Ascending aorta (tissue), 1 donor: ENCODE measurements around a stretch of chr1.

DNA sequence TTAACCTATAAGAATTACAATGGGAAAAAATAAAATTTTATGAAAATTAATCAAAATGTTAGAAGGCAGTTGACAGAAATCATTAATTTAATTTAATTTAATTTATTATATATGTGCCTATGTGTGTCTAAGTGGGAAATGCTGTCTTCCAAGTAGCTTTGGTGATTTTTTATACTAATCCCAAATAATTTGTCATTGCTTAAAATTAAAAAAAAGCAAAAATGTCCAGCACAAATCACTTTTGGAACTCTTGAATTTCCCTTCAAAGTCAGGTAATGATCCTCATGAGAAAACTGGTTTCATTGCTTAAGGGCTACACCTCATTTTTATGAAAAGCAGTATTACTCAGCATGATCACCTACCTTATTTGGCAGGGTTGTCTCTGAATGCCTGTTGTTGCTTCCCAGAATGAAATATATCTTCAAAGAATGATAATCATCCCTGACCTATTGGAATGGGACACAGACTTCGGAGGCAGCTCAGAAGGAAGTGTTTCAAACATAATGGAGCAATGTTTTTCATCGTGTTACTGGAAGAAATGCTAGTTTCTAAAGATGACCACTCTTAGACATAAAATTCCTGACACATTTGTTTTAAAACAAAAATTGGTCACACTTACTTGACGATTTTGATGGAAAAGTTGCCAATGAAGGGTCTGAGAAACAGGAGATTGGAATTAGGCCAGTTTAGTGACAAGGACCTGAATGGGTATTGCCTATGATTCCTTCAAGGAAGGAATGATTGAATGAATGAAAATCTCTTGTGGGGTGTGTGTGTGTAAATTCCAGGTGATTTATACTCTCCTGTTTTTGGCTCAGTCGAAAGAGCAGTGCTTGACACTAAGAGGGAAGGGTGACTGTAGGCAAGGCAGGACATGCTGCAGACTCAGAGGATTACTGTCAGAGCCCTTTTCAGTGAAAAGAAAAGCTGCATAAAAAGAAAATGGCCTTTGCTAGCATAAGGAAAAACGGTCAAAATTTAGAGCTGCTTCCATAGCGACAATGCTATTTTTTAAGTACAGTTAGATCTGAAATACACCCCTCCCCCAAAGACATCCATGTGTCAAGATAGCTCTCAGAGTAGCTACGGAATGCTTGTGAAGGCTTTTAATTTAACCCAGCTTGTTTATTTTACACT is 29.9 kb downstream of the C1orf21 start:
- PRO-cap, result no peak

DNA sequence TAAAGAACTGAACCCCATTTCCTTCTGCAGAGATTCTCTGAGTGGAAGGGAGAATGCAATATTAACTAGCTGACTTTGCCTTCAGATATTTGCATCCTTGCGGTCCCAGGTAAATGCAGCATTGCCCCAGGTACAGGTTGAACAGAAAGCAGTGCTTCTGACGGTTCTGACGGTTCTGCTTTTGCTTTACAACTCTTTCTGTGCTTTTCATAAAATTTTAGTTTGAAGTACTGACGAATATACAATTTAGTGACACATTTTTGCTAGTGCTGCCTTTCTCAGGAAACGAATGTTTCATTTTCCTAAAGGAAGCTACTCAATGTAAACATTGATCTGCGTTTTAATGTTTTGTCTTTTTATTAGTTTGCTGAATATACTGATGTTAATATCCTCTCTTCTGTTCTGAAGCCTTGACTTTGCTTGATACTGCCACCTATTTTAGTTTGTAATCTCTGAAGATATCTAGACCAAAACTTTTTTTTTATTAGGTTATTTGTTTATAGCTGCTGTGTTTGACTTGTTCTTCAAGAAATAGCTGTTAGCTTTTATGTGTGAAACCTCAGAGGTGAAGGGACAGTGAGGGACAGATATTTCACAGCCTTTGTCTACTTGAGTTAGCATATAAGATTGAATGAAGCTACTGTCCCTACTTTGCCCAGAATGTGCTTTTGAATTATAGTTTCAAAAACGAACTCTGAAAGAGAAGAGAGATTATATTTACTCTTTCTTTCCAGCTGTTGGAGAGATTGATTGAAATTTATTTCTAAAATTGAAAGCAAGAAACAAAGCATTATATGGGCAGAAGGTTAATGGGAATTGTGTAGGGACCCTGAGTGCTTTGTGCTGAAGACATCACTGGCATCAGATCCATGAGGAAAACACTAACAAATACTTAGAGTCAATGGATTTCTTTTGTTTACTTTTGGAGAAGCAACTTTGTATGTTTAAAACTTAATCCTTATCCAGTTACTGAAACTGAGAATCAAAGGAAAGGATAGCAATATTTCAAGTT is 66.7 kb downstream of the C1orf21 start:
- PRO-cap, result no peak

GRCh38 chr1:184529318-184529767 is 142.5 kb downstream of the C1orf21 start:
- PRO-cap, result no peak

DNA sequence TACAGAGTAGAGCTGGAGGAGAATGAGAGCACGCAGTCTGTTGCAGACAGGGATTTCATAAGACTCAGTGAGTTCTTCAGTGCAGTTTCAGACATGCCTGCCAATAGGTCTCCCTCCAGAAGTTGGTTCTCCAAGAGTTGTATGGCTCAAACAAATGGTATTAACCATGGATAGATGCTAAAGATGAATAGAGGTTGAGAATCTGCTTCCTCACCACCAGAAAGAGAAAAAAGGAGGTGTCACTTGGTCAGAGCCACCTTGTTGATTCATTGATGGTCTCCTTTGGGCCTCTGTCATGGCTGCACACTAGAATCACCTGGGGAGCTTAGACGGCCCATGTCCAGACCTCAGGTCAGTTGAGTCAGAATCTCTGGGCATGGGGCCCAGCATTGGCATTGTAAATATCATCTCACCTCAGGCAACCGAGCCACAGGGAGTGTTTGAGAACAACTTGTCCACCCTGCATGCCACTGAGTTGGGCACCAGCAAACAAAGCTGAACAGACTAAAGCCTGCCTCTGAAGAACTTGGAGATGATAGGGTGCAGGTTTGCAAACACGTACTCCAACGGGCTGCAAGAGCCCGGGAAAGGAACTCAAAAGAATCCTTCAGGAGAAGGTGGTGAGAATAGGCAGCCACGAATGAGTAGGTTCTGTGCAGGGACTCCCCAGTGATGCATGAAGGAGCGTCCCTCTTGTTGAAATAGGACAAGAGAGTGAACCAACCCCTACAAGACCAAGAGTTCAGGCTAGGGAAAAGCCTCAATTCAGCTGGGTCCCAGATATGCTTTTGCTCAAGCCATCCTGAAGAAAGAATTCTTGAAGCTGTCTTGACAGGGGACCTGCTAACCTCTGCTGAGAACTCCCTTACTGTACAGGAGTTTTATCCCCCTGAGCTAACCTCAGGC is 121.8 kb downstream of the EDEM3 start:
- PRO-cap, result no peak

DNA sequence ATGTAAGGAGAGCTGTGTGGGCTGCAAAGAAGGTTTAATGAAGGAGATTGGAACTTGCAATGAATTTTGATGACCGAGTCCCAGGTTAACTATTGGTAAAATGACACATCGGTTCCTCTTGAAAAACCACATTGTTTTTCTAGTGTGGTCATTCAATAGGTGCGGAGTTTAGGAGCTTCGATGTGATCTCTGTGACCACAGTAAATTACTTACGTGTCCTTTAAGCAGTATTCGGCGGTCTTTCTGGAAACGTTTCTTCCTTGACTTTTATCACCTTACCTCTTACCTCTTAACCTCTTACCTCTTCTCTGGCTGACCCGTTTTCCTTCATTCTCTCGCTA is 1.0 kb upstream of the EDEM3 start:
- PRO-cap, result no peak

DNA sequence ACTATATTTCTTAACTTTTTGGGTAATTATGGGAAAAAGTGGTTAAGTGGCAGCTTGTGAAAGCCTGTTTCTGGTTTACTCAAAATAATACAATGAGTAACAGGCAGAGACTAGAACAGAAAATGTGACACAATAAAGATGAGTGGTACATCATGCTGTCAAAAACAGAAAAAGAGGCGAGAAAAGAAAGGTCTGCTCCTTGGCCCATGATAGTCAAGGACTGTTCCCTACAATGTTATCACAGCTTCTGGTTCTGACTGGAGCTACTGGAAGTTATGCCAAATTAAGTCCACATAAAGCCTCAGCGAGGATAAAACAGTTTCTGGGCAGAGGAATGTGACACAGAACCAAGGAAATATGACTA is 92.1 kb downstream of the NIBAN1 start:
- PRO-cap, result bidirectional peak, plus-strand start outside the sequence, minus-strand start at position 215 of the sequence

GRCh38 chr1:184971530-184972231 is 2.6 kb downstream of the NIBAN1 start:
- PRO-cap, result unidirectional peak, plus-strand start at chr1:184971772

- PRO-cap, result no peak
These were observed 29.3 kb upstream of the IVNS1ABP start for GRCh38 chr1:185346304-185346761.

DNA sequence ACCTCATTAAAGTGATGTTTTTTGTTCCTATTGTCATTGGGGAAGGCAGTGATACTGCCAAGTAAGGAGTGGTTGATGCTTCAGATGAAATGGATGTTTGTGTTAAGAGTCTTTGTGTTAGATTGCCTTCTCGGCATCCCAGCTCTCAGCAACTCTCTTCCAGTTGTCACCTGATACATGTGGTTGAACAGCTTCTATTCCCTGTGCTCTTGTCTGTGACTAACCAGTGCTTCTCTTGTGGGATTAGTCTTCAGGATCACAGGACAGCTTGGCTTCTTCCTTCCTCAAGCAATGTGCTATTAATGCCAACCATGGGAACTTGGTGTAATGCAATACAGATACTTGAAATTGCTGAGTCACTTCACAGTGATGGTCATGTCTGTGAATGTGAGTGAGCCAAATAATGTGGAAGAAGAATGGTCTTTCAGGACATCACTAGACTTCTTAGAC is 167.0 kb upstream of the IVNS1ABP start:
- PRO-cap, result no peak

GRCh38 chr1:185646253-185646717 is 87.9 kb upstream of the HMCN1 start:
- PRO-cap, result no peak

GRCh38 chr1:186082111-186082776 is 213.8 kb upstream of the PRG4 start:
- PRO-cap, result no peak

GRCh38 chr1:186948398-186949481 is 120.0 kb downstream of the PLA2G4A start:
- PRO-cap, result no peak

GRCh38 chr1:186983306-186983616 is 154.5 kb downstream of the PLA2G4A start:
- PRO-cap, result no peak

DNA sequence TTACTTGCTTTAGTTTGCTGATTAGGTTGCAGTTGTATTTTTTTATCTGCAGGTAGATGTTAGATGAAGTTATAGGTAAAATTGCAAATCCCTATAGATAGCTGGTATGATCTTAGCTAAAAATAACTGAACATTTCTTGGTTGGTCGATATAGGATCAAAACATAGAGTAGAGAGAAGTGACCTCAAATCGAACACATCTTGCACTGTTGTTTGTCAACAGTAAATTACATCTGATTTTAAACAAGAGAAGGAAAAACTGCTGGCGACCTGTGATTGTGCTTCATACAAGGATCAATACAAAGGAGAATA is 1338.5 kb downstream of the PLA2G4A start:
- PRO-cap, result no peak

DNA sequence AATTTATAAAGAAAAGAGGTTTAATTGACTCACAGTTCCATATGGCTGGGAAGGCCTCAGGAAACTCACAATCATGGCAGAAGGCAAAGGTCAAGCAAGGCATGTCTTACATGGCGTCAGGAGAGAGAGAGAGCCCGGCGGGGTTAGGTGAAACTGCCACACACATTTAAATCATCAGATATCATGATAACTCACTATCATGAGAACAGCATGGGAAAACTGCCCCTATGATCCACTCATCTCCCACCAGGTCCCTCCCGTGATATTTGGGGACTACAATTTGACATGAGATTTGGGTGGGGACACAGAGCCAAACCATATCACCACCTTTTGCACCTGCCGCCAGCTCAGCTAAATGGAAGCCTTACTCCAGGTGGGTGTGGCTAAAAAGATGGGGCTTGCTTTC is 1549.2 kb downstream of the PLA2G4A start:
- PRO-cap, result no peak

DNA sequence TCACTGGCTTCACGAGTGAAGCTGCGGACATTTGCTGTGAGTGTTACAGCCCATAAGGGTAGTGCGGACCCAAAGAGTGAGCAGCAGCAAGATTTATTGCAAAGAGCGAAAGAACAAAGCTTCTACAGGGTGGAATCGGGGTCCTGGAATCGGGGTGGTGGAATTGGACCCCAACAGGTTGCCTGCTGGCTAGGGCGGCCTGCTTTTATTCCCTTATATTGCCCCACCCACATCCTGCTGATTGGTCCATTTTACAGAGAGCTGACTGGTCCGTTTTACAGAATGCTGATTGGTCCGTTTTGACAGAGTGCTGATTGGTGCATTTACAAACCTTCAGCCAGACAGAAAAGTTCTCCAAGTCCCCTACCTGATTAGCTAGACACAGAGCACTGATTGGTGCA is 1580.3 kb downstream of the BRINP3 start:
- PRO-cap, result no peak

DNA sequence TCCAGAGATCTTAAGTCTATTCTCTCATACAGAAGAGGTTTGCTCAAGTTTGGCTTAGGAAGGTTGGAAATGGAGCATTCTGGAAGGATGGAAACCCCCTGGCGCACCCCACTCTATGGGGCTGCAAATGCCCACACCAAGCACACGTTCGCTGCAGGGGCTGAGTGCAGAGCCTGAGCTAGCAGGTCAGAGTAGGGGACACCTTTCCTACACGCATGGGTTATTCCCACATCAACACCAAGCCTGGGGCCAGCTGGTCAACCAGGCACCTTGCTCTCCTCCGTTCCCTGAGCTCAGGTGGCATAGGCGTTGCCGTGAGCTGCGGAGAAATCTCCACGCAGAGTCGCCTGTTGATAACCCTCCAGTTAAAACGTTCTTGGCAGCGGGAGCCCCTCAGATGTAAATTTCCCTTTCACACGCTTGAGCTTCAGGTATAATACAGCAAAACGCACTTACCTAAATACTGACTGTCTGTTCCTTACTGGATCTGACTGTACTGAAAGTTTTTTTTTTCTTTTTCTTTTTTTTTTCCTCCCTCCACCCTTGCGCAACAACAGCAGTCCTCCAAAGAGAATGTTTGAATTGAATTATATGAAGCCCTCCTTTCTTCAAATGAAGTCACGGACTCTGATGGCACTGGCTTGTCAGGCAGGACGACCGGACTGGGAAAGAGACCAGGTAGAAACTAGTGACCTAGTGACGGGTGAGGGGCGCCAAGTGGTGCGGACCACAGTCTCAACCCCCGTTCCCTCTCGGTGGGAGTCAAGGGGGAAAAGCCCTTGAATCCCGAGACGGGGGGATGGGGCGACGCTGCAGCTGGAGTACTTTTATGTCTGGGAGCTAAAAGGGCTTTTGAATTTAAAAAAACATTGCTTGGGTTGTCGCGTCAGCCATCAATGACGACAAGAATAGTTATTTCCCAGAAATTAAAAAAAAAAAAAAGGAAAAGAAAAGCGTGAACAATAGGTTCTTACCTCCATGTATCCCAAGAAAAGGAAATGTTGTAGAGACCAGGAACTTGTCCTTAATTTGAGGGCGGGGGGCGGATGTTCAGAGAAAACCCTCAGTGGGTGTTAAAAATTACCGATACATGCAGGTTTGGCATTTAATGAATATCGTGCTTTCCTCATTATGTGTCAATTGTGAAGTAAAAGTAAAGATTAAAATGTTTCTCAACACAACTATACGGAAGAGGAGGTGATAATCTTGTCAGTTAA is 1.9 kb downstream of the BRINP3 start:
- PRO-cap, result no peak

DNA sequence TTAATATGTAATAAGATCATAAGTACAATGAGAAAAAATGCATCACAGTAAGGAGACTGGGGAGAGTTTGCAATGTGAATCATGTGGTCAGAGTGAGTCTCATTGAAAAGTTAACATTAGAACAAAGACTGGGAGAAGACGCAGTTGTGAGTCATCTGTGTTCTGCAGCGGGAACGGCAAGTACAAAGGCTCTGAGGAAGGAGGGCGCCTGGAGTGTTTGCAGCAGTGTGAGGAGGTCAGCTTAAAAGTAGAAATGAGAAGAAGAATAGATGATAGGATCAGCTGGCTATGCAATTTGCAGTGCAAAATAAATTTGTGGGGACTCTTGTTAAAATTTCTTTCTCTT is 44.5 kb upstream of the RGS1 start:
- PRO-cap, result no peak

DNA sequence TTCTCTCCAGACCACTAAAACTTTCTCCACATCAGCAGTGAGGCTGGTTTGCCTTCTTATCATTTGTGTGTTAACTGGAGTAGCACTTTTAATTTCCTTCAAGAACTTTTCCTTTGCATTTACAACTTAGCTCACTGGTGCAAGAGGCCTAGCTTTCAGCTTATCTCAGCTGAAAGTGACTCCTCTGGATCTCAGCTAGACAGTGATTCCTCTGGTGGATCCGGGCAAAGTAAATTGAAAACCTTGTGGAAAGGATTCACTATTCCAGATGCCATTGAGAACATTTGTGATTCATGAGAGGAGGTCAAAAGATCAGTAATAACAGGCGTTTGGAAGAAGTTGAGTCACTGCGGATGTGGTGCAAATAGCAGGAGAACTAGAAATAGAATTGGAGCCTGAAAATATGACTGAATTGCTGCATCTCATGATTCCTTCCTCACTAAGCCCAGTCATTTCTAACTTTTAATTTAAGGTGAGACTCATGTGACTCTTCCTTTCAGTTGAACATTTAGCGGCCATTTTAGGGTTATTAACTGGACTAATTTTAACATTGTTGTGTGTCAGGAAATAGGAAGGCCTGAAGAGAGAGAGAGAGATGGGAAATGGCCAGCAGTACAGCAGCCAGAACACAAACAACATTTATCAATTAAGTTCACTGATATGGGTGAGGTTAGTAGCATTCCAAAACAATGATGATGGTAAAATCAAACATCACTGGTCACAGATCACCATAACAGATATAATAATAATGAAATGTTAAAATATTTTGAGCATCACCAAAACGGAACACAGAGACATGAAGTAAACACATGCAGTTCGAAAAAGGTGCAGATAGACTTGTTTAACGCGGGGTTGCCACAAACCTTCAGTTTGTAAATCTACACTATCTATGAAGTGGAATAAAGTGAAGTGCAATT is 16.0 kb upstream of the RGS1 start:
- PRO-cap, result no peak

DNA sequence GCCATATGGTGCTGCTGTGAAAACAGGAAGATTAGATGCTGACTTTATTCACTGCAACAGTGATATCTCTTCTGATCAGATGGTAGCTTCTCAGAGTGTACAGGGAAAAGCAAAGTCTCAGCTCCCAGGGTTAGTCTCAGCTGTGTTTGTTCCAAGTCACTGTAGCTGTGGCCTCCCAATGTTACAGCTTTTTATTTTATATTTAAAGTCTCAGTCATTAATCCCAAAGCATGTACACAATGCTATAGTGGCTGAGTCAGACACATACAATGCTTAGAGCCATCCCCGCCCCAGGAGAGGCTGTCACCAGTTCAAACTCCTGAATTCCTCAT is 42.7 kb upstream of the RGS2 start:
- PRO-cap, result no peak